Bile duct (tissue), 1 donor: Measurements from ENCODE around the gene REXO4.

- PRO-cap, result no peak
Measured at GRCh38 chr9:132873276-132873780, 4.8 kb downstream of the AK8 start.

- PRO-cap, result no peak
Measured at GRCh38 chr9:132946503-132947168, 2.2 kb upstream of the TSC1 start.

DNA sequence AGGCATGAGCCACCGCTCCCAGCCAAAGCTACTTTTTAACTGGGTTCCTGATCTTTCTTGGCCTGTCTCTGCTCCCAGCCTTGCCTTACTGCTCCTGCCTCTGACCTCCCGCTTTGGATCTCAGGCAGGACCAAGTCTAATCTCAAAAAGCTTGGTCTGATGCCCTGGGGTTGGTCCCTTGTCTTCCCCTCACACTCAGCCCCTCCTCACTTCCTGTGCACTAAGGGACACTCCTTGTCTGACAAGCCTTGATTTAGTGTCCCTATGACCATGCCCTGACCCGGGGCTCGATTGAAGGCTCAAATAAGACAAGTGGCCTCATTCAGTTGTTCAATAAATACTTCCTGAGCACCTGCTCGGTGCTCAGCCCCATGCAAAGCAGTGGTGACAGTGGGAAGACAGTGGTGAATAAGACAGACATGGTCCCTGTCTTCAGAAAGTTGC is 3.6 kb upstream of the GTF3C5 start:
- PRO-cap, result no peak

GRCh38 chr9:133114447-133115362 is 6.3 kb downstream of the RALGDS start:
- PRO-cap, result no peak

- PRO-cap, result no peak
Measured at GRCh38 chr9:133115402-133116386, 5.3 kb downstream of the RALGDS start.

GRCh38 chr9:133133684-133134568 is 12.9 kb upstream of the RALGDS start:
- PRO-cap, result bidirectional peak, plus-strand start at chr9:133133955, minus-strand start at chr9:133133748; unidirectional peak, plus-strand start at chr9:133134162

- PRO-cap, result no peak
Measured at GRCh38 chr9:133162899-133163277, 826 bp downstream of the GBGT1 start.

DNA sequence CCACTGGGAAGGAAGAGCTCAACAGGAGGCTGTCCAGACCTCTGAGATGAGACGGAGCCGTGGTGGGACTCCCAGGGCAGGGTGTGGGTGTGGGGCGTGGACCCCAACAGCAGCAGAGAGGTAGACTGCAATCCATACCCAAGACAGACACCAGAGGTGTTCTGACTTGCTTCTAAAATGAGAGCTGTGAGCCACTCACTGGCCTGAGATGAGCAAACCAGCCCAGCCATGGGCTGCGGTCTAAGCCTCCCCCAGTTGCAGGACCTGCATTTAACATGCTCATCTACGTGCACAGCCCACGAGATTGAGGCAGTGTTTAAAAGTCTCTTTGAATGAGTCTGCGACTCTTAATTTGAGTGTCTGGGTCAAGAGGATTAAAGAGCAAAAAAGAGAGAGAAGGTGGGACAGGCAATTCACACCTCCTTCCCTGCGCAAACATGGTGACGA is 6.0 kb downstream of the SURF4 start:
- PRO-cap, result no peak

DNA sequence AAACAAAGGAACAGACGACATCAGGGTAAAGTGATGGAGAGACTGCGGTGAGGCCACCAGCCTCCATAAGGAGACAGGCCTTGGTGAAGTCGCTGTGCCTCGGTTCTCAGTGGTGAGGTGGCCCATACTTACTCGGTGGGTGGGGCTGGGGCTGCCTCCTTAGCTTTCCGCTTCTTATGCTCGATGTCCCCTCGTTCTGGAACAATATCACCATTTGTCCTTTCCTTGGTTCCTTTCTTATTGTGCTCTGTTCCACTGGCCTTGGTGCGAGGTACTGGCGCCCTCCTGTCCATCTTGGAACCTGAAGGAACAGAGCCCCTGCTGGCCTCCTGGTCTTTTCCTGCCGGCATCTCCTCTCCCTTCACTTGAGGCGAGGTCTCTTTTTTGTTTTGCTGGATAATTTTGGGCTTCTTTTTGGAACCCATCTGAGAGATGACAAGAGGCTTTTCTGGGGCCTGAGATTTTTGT is 3.2 kb downstream of the REXO4 start:
- PRO-cap, result no peak

- PRO-cap, result bidirectional peak, plus-strand start at chr9:133418293, minus-strand start at chr9:133417983
Measured at GRCh38 chr9:133417303-133418632, at the start of gene REXO4. TSS of gene REXO4 (minus strand) at chr9:133418010.

DNA sequence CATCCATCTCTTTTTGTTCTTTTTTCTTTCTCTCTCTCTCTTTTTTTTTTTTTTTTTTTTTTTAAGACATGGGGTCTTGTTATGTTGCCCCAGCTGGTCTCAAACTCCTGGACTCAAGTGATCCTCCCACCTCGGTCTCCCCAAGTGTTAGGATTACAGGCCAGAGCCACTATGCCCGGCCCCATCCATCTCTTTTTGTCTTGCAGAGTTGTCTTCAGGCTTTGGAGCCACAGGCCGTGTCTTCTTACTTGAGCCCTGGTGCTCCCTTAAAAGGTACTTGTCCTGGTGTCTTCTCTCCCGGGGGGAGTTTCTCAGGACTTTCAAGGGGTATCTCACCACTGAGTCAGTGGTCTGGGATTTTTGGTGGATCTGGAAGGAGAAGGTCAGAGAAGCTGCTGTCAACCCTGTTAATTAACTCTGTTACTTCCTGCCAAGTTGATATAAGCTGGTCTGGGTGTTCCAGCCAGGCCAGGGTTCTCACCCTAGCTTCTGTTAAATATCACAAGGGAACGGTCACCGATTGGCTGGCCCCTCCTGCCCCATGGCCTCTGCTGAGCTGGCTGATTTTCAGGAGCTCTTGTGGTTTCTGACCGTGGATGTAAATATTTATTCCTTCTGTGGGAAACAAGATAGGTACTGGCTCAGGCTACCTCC is 855 bp downstream of the ADAMTS13 start:
- PRO-cap, result no peak

GRCh38 chr9:133427766-133428154 is 5.6 kb downstream of the ADAMTS13 start:
- PRO-cap, result no peak

GRCh38 chr9:133478292-133478897 is 504 bp downstream of the SLC2A6 start:
- PRO-cap, result no peak

- PRO-cap, result bidirectional peak, plus-strand start at chr9:133577035, minus-strand start at chr9:133576953
Measured at GRCh38 chr9:133576843-133577400, 32.3 kb downstream of the FAM163B start.

DNA sequence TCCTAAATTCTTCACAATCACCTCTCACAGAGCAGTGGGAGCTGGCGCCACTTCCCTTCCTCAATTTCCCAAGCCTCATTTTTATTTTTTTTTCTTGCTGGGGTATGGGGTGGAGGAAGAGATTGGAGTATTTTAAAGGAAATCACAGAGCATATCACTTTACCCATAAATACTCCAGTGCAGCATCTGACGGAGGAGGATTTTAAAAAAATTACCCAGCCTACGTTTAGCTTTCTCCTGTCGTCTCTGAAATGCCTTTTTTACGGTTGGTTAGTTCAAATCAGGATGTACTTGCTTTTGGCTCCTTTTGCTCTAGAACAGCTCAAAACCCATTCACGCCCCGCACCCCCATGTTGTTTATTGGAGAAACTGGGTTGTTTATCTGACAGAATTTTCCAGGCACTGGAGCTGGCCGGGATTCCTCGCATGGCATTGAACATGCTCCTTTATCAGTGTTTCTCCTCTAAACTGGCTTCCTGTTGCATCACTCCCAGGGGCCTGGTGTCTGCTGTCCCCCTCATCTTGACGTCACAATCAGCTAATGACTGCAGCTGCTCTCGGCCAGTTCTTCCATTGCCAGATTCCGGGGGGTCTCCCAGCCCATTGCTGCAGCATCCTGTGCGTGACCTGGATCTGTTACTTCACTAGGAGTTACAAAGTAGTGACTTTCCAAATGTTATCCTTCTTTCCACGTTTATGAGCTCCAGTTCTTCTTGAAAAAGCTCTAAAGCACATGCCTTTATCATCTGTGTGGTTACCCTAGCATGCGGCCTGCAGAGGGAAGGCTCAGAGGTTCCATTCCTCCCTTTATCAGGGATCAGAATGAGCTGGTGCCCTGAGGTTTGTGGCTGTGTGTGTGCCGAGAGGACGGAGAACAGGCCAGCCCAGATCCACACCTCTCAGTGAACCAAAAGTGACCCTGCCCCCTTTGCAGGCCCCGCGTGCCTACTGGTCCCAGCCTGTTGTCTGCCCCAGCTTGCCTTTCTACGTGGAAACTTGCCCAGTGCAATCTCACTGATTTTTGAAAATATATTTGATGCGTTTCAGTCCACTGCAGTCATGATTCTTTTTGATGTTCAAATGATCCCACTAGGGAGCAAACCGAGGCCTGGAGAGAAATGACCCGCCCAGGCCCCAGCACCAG is 27.5 kb downstream of the FAM163B start:
- PRO-cap, result no peak

DNA sequence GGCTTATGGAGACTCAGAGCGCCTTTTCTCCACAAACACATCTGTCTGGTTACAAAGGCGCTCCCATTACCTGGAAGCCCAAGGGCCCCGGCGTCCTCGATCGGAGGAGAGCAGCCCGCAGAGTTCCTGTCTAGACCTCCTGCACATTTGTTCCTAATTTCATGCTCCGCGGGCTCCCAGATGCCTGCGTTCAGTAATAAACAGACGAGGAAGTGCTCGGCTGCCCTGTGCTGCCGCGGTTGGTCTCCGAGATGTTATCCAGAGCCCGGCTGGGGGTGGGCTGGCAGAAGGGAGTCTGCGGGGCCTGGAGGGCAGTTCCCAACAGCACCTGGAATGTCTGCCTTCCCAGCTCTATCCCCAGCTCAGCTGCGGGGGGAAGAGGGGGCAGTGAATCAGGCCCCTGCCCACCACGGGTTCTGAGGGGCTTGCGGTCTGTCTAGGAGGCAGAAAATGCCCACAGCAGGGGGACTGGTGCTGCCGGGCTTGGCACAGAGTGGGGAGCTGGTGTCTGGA is 23.2 kb downstream of the FAM163B start:
- PRO-cap, result no peak

DNA sequence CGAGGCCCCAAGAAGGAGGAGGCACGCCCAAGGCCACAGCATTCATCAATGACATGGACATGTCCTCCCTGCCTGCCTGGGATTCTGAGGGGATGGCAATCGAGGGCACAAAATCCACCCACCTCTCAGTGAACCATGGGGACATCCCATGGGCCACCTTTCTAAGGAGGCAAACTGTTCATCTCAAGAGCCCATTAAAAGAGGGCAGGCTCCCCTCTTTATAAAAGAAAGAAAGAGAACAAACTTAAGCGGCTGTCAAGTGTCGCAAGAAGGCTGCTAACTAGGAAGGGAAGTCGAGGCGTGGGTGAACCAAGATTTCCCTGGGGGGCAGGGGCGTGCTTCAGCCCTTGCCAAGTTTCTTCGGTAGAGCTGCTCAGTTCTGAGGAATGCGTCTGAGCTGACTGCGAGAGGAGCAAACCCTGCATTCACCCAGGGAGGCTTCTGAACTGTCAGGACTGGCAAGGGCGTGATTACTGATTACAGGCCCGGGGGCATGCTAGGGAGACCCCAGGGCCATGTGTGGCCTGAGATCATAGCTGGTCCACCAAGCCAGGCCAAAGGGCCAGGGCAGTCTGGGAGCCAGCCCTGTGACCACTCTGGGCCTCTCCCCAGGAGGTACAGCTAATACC is 31.2 kb downstream of the SARDH start:
- PRO-cap, result no peak

GRCh38 chr9:133759360-133760171 is 21.4 kb upstream of the SARDH start:
- PRO-cap, result unidirectional peak, minus-strand start at chr9:133759567; unidirectional peak, minus-strand start at chr9:133759642

GRCh38 chr9:133788959-133789855 is 51.1 kb upstream of the SARDH start:
- PRO-cap, result no peak

- PRO-cap, result no peak
Measured at GRCh38 chr9:133880969-133881681, 111.0 kb downstream of the VAV2 start.